ENCODE results near the gene SMARCD2.

GRCh38 chr17:63350320-63350746, 95.8 kb downstream of the CYB561 start:
- PRO-cap = no peak

- PRO-cap = no peak
Measured at GRCh38 chr17:63420459-63421268, 25.4 kb downstream of the CYB561 start.

DNA sequence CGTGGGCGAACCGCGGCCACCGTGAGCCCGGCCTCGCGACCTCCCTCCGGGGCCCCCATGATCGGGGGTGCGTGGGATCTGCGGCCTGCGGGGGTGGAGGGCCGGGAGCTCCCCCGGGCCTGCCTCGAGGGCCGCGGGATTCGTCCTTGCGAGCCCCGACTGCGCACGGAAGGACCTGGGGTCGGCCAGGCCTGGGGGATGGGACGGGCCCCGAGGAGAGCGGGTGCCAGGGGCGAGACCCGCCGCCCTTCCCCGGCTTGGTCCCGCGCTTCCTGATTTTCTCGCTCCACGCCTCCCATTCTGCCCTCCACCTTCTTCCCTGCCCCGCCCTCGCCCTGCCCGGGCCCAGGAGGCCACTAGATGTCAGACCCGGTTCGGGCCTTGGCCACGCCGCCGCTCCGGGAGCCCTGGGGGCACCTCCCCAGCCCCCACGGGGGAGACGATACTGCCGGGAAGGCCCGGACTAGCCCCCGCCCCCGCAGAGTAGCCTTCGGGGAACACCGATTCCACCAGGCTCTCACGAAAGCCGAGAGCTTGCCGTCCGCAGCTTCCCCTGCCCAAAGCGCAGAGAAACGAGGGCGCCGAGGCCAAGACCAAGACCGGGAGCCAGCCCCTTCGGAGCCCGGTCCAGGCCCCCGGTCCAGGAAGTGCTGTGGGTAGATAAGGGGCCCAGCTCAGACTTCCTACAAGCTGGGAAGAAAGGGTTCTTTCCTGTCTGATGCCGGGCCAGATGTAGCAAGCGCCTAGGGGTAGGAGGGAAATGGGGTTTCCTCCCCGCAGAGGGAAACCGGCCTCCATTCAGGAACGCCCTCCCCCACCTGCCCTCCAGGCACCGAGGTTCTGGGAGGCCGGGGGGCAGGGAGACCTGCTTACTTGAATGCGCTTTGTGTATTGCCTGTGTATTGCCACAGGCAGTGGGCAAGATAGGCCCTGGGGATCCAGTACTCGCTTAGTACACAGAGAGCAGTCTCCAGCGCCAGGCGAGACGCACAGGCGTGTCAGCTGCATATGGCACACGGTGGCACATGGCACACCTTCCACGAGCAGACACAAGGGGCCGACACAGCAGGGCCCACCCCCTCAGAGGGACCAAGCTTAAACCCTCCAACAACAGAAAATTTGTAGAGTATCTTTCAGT, 735 bp upstream of the CYB561 start:
- PRO-cap = bidirectional peak, plus-strand start at position 366 of the sequence, minus-strand start at position 283 of the sequence; bidirectional peak, plus-strand start at position 952 of the sequence, minus-strand start at position 893 of the sequence

DNA sequence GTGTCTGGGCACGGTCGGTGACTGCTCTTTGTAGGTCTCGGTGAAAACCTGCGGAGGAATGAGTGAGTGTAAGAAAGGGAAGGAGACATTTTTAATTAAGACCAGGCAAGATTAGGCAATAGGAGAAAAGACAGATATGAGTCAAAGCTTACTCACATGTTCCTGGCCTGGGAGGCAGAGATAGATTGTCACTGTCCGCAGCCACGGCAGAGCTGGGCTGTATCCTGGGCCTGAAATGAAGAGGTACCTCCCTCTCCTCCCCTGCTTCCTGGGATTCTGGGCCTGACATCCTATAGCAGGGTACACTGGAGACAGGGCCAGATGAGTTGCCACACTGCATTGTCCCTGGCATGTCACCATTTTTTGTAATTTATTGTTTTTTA, 14.7 kb upstream of the CYB561 start:
- PRO-cap = no peak

DNA sequence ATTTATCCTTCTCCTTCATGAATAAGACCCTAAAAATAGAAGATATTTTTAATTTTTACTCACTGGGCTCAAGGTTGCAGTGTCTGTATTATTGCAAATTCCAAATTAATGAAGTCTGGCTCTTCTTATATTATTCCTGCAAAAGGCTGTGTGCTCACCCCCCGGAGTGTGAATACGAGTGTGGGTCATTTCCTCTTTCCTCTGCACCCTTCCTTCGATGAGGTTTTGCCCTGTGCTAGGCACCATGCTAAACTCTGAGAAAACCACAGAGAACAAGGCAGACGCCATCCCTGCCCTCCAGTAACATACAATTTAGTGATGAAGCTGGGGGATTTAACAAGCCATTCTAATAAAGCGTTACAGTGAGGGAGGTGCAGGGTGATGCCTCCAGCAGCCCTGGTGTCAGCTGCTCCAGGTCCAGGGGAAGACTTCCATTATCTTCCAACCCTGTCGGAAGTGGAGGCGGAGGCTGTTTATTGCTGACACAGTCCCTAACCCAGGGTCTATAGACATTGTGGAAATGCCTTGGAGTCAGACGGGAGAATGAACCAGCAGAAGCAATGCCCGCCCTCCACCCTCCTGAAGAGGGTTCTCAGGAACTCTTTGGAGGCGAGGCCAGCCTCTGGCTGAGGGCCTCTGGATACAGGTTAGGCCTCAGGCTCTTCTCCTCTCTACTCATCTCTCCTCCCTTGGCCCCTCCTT, 2.2 kb upstream of the ACE start:
- PRO-cap = no peak

DNA sequence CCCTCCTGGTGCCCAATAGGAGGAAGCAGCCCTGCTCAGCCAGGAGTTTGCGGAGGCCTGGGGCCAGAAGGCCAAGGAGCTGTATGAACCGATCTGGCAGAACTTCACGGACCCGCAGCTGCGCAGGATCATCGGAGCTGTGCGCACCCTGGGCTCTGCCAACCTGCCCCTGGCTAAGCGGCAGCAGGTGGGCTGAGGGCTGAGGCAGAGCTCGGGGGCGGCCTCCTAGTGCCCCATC, 970 bp downstream of the ACE start:
- PRO-cap = no peak

- PRO-cap = no peak
Measured at GRCh38 chr17:63520438-63520913, 2.7 kb upstream of the KCNH6 start.

DNA sequence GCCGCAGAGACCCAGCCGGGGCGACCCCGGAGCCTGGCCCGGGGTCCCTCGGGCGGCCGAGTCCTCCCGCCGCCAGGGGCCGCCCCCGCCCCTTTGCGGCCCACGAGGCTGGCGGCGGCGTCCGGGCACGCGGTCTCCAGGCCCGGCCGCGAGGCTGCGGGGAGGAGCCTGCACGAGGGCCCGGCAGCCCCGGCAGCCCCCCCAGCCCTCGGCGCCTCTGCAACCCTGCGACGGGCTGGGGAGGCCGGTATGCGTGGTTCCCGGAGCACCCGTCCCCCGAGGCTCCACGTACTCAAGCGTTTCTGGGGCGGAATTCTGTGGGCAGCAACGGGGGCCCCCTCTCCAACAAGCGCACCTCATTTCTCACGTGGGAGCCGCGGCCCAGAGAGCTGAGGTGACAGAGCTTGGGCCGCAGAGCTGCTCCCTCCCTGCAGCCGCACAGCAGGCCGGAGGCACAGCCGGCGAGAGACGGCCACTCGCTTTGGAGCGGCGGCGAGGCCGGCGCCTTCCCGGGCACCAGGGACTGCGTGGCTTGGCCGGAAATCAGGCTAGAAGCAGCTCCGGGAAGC, 788 bp upstream of the LIMD2 start:
- PRO-cap = bidirectional peak, plus-strand start at position 220 of the sequence, minus-strand start at position 35 of the sequence; bidirectional peak, plus-strand start at position 475 of the sequence, minus-strand start at position 527 of the sequence

DNA sequence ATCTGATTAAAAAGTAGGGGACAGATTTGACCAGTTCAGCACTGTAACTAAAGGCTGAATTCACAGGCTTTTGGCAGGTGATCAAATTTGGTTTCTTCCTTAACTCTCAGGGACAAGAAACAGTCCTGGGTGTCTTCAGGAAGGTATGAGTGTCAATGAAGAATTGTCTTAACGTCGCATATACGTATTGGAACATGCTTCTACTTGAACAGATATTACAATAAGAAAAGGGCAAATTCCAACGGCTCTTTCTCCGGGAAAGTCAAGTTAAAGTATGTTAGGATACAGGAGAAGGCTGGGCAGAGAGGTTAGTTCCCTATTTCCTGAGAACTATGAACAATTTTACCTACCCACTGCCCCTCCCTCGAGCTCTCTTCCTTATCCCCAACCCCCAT, 784 bp downstream of the STRADA start:
- PRO-cap = no peak

GRCh38 chr17:63750483-63750756, 8.8 kb upstream of the STRADA start:
- PRO-cap = no peak

- PRO-cap = no peak
Measured at GRCh38 chr17:63774908-63775804, 1.2 kb downstream of the DDX42 start.

DNA sequence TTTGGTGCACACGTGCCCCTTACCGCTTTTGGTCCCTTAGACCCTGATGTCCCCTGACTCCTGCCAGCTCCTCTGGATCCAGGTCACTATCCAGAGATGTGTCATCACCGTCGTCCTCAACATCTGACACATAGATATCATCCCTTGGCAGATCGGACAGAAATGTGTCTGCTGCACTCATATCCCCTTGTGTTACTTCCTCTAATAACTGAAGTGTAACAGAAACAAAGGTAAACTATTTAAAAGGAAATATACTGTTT, 5.3 kb upstream of the PSMC5 start:
- PRO-cap = no peak

GRCh38 chr17:63828273-63828878, 913 bp upstream of the FTSJ3 start:
- PRO-cap = no peak

DNA sequence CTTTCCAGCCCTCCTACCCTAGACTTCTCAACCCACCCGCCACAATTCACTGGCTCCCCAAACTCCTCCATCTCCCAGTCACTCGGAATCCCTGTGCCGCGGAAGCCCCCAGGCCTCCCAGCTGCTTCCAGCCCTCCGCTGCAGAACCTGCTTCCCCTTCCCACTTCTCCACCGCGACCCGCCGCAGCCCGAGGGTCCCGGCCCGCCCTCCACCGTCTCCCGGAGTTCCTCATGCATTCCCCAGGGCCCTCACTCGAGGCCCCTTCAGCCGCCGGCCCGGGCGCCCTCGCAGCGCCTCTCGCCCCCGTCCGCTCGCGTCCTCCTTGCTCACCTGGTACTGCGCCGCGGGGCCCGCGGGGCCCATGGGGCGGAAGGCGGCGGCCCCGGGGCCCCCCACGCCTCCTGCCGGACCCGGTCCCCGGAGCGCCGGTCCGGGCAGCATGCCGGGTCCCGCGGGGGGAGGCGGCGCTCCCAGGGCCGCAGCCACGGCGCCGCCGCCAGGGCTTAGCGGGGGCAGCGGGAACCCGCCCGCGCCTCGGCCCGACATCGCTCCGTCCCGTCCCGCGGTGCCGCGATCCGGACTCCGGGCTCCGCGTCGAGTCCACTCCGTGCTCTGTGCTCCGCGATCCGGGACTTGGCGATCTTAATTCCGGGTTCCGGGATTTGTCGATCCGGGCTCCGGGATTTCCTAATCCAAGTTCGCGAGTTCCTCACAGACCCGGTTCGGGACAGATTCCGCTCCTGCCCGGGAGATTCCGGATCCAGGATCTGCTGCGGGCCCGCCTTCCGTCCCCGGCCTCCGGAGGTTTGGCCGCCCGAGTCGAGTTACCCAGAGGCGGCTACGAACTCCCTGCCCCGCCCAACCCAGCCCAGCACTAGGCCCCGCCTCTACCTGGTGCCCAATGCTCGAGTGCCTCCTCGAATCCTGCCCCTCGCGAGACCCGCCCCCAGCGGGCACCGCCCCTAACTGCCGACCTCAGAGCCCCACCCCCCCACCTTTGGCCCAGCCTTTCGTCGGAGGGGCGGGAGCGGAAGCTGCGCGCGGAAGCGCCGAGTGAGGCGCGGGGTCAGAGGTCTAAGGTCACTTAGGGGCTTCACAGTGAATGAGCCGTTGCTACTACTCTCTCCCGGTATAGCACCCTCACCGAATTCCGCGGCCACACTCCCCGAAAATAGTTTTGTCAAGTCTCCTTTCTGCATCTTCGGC, at the start of gene SMARCD2:
TSS of gene SMARCD2 (minus strand) at position 558 of the 1,207 bp plus-strand sequence.
- PRO-cap = bidirectional peak, plus-strand start at position 252 of the sequence, minus-strand start at position 153 of the sequence; bidirectional peak, plus-strand start at position 696 of the sequence, minus-strand start at position 555 of the sequence; bidirectional peak, plus-strand start at position 1,084 of the sequence, minus-strand start at position 809 of the sequence

DNA sequence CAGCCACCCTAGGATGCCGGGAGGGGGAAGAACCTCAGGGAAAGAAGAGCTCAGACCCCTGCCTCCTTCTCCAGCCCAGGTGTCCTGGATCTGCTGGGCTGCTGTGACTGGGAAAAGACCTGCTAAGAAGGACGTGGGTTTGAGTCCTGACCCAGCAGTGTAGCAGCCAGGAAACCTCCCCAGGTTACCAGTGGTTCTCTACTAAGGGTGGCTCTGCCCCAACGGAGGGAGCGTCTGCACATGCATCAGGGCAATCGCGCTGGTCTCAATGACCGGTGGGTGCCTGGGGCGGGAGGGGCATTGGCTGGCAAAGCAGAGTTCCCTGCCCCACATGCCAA, 2.6 kb upstream of the CD79B start:
- PRO-cap = no peak

DNA sequence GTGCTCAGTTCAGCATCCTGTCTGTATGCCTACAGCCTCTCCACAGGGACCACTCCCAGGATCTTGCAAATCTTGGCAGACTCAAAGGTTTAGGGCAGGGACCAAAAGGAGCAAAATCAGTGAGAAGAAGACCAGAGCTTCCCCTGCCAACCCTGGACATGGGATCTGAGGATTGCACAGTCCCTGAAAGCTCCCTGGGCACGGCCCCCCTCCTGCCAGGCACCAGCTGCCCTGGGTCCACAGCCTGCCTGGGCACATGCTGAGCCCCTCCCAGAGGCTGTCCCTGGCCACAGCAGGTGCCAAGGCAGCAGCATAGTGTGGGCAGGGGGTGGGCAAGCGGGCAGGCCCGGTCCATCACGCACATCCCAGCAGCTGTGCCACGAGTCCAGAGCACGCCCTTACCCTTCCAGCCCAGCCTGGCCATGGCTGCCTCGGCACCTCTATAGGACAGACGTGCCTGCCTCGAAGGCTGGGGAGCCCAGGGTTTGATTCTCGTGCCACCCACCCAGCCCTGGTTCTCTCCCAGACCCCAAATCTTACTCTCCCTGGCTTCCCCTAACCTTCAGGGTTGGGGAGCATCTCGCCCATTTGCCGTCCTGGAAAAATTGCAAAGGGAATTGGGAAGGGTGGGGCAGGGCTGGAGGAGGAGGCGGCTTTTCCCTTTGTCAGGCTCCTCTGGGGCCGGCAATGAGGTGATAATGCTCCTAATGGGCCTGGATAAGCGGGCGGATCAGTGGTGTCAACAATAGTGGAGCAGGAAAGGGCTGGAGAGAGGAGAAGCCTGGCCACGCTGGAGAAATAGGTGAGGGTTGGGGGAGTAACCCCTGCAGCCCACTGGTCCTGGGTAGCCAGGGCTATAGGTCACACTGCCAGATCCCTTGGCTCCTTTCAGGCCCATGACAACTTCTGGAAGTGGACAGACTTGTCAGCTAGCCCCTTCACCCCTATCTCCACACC, 12.5 kb downstream of the SCN4A start:
- PRO-cap = bidirectional peak, plus-strand start at position 745 of the sequence, minus-strand start at position 609 of the sequence

DNA sequence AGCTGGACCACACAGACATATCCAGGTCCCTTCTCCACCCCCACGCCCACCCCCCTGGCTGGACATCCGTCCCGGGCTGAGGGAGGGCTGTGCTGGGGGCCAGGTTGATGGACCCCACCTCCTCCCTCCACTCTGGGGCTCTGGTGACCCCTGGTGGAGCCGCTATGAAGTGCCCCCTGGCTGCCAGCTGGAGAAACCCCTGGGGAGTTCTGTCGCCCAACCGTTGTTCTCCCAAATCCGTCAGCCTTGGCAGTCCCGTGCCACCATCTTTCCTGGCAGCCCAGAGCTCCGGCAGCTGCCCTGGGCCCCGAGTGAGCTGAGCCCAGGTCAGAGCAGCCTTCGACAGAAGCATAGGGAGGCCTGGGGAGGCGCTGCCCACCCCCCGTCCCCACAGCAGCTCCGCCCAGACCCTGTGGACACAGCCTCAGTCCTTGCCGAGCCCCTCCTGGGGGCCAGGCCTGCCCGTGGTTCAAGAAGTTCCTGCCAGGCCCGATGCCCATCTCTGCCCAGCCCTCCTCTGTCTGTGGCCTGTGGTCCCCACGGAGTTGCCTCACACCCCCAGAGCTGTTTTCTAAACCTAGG, 7.6 kb upstream of the PRR29 start:
- PRO-cap = no peak

DNA sequence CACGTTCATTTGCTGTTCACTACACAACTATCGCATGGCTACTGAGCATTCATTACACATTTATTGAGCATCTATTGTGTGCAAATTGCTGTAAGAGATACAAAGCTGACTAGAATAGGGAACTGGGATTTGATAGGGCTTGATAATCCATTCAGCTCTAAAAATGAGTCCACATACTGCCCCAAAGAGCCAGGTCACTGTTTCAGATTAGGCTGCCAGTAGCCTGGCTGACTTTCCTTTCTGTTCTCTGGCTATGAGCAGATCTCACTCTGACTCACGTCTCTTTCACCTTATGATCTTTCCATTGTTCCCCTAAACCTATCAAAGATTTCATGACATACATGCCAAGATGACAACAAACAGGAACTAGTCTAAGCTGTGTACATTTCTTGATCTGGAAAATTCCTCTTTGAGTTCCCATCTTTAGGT, 40.7 kb upstream of the ICAM2 start:
- PRO-cap = no peak

DNA sequence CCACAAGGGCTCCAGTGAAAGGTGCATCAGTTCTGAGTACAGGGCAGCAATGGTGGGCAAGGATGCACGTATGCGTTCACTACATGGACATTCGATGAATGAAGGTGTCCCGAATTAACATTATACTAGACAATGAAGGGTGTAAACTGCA, 17.0 kb upstream of the ERN1 start:
- PRO-cap = no peak

DNA sequence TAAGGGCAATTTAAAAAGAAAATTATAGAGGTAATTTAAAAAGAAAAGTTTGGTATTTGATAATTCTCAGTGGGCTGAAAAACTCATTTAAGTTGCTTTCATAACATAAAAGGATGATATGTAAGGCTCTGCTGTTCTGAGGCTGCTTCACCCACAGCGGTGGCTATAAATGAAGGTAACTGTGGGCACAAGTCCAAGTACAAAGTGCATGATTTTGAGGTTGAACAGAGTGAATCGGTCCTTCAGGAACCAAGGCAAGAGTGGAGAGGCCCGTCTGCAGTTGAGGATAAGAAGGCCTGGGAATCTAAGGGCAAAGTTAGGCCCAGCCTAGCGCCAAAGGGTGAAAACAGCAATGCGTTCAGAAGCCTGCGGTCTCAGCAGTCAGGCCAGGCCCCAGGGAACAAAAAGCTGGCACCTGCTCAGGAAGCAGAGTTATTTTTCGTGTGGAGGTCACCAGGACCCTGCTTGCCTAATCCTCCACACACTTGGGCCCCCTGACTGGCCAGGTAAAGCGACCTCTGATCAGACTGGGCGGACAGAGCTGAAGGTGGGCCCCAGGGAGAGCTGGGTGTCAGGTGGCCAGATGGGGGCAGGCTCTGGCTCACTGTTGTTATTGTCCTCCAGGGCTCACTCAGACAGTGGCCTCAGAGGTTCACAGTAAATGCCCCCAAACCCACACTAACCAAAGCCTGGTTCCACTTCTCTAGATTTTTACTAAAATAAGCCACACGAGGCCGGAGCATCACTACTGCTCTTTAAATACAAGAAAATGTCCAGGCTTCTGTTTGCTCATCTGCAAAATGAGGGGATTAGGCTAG, 46.5 kb downstream of the TEX2 start:
- PRO-cap = no peak